Heart (tissue), 3 donors: ENCODE measurements around a stretch of chr9.

DNA sequence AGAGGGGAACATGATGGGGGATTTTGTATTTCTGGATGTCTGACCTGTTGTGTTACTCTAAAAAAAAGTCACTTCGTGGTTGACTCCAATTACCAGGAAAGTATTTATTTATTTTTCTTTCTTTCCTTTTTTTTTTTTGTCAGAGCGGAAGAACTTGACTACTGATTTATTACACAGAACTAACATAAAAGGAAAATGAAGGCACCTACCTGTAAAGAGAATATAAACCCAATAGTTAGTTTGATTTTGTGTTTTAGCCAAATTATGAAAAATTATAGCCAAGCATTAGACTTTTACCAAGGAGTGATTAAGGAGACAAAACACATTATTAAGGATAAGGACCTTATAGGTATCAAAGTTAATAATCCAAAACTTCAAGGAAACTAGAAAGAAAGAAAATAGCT, 20.3 kb upstream of the PSIP1 start:
- RAMPAGE, long total RNA, 2 experiments = no peak in any of the 2 experiments

GRCh38 chr9:16281871-16282135, 588.7 kb downstream of the BNC2 start:
- RAMPAGE, long total RNA, 2 experiments = no peak in any of the 2 experiments

DNA sequence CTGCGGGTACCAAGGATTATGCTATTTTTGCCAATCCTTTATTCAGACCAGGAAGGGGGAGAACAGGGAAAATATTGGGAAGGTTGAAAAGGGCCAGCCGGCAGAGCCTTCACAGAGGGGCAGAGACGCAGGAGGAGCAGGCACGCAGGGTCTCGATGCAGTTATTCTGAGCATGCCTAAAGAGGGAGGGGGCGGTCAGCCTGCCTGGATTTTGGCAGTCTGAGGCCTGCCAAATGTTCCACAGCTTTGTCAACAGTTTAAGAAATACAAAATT, 553.5 kb downstream of the BNC2 start:
- RAMPAGE, long total RNA, 2 experiments = no peak in any of the 2 experiments

GRCh38 chr9:16721824-16722442, 148.5 kb downstream of the BNC2 start:
- RAMPAGE, long total RNA, 2 experiments = no peak in any of the 2 experiments

GRCh38 chr9:17017883-17019158, 116.5 kb upstream of the CNTLN start:
- RAMPAGE, long total RNA, 2 experiments = no peak in any of the 2 experiments

- RAMPAGE, long total RNA, 2 experiments = no peak in any of the 2 experiments
Observed at GRCh38 chr9:17290634-17291163, 155.9 kb downstream of the CNTLN start.

DNA sequence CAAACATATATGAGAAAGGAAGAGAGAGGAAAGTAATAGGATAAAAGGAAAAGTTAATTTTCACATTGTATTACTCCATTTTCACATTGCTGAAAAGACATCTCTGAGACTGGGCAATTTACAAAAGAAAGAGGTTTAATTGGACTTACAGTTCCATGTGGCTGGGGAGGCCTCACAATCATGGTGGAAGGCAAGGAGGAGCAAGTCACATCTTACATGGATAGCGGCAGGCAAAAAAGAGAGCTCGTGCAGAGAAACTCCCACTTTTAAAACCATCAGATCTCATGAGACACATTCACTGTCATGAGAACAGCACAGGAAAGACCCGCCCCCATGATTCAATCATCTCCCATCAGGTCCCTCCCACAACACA, 227.9 kb downstream of the ADAMTSL1 start:
- RAMPAGE, long total RNA, 2 experiments = no peak in any of the 2 experiments

DNA sequence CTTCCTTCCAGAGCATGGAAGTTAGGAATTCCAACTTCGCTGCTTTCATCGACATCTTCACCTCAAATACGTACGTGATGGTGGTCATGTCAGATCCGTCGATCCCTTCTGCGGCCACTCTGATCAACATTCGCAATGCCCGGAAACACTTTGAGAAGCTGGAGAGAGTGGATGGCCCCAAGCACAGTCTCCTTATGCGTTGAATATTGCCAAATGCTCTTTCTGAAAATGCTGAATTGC, 1.1 kb downstream of the RRAGA start:
- RAMPAGE, long total RNA, 2 experiments = no peak in any of the 2 experiments

GRCh38 chr9:19116115-19116801, 11.0 kb downstream of the PLIN2 start:
- RAMPAGE, long total RNA, 2 experiments = no peak in any of the 2 experiments

DNA sequence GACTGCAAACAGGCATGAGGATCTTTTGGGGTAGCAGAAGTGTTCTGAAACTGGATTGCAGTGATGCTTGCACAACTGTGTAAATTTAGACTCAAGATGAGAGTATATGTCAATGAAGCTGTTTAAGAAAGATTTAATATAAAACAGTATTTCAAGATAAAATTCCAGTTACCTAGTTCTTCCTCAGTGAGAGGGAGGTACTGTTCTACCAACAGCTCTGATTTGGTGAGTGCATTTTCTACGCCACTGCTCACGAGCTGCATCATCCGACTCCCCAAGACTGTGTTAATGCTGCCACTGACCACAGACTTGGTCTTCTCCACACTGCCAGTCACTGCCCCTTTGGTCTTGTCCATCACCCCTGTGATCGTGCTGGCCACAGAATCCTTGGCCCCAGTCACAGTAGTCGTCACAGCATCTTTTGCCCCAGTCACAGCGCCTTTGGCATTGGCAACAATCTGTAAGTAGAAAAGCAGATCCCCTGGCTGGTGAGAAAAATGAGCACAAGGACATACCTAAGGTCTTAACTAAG, 6.5 kb downstream of the PLIN2 start:
- RAMPAGE, long total RNA, 2 experiments = no peak in any of the 2 experiments

GRCh38 chr9:19124567-19125321, 2.5 kb downstream of the PLIN2 start:
- RAMPAGE, long total RNA, 2 experiments = no peak in any of the 2 experiments

- RAMPAGE, long total RNA, 2 experiments = no peak in any of the 2 experiments
Observed at GRCh38 chr9:19154047-19154642, 26.9 kb upstream of the PLIN2 start.

DNA sequence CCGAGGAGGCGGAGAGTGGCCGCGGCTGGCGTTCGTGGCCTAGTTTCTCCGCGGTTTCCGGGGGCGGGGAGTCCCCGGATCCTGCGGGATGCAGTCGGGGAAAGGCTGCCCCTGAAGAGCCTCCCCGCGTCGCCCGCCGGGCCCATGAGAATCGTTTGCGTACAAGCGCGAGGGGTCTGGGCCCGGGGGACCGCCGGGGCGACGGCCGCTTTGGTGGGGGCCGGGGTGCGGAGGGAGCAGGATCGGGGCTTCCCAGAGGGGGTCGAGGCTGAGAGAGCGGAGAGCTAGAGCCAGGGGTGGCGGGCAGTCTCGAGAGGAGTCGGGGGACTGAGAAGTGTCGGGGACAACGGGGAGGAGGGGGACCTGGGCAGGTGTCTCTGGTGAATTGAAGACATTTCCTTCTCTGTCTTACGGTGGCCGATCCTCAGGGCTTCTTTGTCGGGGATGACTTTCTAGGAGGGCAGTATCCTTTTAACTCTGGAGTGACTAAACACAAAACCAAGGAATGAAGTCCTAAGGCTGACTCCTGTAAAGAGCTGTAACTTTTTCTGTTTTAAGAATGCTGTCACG, 564 bp downstream of the DENND4C start:
- RAMPAGE, long total RNA, 2 experiments = no peak in any of the 2 experiments

GRCh38 chr9:19320719-19321442, 59.2 kb downstream of the RPS6 start:
- RAMPAGE, long total RNA, 2 experiments = no peak in any of the 2 experiments

GRCh38 chr9:19373435-19374138, 6.4 kb downstream of the RPS6 start:
- RAMPAGE, long total RNA, 2 experiments = no peak in any of the 2 experiments

DNA sequence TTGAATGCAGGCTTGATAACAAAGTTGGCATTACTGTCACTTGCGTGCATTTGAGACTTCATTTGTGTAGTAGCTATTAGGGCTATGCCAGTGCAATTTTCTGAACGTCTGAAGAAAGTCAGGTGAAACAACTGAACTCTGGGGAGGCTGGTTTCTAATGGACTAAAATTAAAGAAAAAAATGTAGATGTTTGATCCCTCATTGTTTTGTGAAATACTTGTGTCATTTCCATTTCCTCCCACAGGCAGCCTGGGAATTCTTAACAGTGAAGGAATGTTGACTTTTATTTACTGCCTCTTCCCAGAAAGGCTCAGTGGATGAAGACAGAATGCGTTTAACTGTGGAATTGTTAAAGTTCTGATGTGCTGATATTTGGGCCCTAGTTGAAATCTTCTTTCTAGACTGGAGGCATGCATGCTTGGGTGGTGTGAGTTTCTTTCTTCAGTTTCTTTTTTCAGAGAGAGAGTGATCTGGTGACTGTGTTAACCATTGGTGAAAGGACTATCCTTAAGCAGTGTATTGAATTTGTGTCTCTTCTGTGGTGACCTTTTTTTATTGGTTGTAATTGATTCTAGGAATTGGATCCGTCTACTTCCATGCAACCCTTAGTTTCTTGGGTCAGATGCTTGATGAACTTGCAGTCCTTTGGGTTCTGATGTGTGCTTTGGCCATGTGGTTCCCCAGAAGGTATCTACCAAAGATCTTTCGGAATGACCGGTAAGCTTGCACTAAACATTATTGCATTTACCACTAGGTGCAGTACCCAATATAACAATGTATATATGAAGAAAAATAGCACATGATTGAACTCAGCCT, 15.5 kb downstream of the ACER2 start:
- RAMPAGE, long total RNA, 2 experiments = no peak in any of the 2 experiments

GRCh38 chr9:19445175-19446078, 36.6 kb downstream of the ACER2 start:
- RAMPAGE, long total RNA, 2 experiments = no peak in any of the 2 experiments

- RAMPAGE, long total RNA, 2 experiments = no peak in any of the 2 experiments
Observed at GRCh38 chr9:19464708-19465200, 55.9 kb downstream of the ACER2 start.

GRCh38 chr9:19925478-19926544, 137.0 kb upstream of the SLC24A2 start:
- RAMPAGE, long total RNA, 2 experiments = no peak in any of the 2 experiments

DNA sequence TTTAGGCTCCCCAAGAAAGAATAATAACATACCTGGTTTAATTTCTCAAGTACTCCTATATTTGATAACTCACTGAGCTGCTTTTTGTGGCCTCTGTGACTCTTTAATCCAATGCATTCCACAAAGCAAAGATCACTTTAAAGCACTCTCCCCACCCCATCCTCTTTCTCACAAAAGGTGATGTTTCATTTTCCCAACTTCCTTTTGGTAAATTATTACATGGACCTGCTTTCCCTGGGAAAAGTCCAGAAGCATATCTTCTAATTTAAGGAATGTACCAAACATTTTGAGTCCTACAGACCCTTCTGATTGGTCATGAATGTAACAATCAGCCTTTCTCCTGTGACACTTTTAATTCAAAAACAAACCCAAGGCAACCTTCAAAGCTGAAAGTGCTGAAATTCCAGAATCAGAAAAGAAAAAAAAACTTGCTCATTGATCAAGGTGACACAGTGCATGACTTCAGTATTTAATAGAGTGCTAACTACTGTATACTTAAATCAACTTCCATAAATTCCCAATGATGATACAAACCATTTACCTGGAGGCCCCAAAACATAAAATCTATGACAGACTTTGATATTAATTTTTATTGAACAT, 71.0 kb downstream of the MLLT3 start:
- RAMPAGE, long total RNA, 2 experiments = no peak in any of the 2 experiments